Endothelial cell (in vitro differentiated cells): Measurements from ENCODE around the gene ARSG.

DNA sequence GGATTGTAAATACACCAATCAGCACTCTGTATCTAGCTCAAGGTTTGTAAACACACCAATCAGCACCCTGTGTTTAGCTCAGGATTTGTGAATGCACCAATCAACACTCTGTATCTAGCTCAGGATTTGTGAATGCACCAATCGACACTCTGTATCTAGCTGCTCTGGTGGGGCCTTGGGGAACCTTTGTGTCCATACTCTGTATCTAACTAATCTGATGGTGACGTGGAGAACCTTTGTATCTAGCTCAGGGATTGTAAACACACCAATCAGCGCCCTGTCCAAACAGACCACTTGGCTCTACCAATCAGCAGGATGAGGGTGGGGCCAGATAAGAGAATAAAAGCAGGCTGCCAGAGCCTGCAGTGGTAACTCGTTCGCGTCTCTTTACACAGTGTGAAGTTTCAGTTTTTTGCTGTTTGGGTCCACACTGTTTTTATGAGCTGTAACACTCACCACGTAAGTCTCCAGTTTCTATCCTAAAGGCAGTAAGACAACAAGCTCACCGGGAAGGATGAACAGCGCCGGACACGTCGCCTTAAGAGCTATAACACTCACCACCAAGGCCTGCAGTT, 64.4 kb downstream of the KPNA2 start:
- PRO-cap: no peak

DNA sequence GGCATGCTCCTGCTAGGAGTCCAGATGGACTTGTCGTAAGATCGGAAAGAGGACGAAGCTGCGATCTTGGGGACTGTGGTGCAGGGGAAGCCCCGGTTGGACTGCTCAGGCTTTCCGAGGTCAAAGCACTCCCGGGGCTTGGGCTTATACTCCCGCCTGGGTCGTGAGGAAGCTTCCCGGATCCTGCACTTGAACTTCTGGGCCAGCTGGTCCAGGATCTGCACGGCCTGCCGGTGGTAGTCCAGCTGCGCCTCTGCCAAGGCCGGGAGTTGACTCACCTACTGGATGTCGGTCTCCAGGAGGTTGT, 99.1 kb downstream of the KPNA2 start:
- PRO-cap: unidirectional peak, minus-strand start at position 255 of the sequence

- PRO-cap: no peak
Observed at GRCh38 chr17:68135050-68135717, 99.6 kb downstream of the KPNA2 start.

GRCh38 chr17:68161630-68162548, 86.0 kb upstream of the AMZ2 start:
- PRO-cap: no peak

GRCh38 chr17:68234787-68236065, 12.6 kb upstream of the AMZ2 start:
- PRO-cap: no peak

DNA sequence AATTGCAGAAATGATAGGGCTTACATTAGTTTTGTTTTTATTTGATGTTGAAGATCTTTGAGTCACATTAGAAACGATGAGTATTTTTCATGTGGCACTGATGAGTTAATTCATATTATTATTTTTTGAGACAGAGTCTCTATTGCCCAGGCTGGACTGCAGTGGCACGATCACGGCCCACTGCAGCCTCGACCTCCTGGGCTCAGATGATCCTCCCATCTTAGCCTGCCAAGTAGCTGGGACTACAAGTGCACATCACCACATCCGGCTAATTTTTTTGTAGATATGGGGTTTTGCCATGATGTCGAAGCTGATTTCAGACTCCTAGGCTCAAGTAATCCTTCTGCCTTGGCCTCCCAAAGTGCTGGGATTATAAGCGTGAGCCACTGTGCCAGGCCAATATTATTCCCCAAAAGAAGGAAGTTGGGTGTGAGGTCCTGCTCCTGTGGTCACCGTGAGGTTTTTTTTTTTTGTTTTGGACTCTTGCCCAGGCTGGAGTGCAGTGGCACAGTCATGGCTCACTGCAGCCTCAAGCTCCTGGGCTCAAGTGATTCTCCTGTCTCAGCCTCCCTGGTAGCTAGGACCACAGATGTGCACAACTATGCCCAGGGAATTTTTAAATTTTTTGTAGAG, 1.5 kb downstream of the AMZ2 start:
- PRO-cap: no peak

DNA sequence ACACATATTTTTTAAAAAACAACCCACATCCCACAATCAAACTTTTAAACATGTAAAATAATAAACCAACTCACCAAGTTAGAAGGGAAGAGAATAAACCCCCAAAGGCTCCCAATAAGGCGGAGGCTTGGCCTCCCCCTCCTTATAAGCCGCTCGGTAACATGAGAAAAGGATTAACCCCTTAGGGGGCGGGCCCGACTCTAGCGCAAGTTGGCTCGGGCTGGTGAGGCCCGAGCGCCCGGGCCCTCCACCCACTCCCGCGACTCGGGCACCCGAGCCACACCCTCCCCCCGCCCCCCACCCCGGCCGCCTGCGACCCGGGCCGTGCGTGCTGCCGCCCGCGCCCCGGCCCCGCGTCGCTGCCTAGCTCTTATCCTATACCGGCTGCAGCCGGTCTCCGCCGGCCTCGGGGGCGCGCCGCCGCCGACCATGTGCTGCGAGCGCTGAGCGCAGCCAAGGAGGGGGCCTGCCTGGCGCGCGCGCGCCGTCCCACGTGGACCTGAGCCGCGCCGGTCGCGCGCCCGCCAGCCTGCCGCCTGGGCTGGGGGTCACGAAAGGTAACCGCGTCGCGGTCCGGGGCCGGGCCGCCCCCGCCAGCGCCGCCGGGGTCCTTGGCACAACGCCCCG, at the start of gene ARSG:
Gene ARSG (plus strand): TSS at position 484 of the 627 bp plus-strand sequence.
- PRO-cap: unidirectional peak, plus-strand start at position 173 of the sequence; bidirectional peak, plus-strand start at position 527 of the sequence, minus-strand start at position 399 of the sequence

GRCh38 chr17:68445270-68446233, 11.7 kb downstream of the WIPI1 start:
- PRO-cap: no peak

GRCh38 chr17:68454081-68454755, 3.1 kb downstream of the WIPI1 start:
- PRO-cap: no peak

GRCh38 chr17:68514683-68515246, 2.5 kb downstream of the PRKAR1A start:
- PRO-cap: bidirectional peak, plus-strand start at chr17:68515095, minus-strand start at chr17:68514967

DNA sequence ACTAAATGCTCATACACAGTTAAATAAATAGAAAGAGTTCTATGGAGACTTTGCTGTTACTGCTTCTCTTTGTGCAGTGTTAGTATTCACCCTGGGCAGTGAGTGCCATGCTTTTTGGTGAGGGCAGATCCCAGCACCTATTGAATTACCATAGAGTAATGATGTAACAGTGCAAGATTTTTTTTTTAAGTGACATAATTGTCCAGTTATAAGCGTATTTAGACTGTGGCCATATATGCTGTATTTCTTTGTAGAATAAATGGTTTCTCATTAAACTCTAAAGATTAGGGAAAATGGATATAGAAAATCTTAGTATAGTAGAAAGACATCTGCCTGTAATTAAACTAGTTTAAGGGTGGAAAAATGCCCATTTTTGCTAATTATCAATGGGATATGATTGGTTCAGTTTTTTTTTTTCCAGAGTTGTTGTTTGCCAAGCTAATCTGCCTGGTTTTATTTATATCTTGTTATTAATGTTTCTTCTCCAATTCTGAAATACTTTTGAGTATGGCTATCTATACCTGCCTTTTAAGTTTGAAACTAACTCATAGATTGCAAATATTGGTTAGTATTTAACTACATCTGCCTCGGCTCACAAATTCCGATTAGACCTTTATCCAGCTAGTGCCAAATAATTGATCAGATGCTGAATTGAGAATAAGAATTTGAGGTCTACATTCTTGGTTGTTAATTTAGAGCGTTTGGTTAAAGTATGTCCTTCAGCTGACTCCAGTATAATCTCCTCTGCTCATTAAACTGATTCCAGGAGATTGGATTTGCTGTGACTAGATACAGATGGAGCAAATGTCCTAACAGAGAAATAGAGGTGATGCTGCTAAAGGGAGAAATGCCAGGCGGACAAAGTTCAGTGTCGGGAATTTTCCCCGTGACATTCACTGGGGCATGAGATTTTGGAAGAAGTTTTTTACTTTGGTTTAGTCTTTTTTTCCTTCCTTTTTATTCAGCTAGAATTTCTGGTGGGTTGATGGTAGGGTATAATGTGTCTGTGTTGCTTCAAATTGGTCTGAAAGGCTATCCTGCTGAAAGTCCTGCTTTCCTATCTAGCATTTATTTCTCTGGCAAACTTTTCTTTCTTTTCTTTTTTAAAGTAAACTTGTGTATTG, 18.8 kb downstream of the PRKAR1A start:
- PRO-cap: no peak

DNA sequence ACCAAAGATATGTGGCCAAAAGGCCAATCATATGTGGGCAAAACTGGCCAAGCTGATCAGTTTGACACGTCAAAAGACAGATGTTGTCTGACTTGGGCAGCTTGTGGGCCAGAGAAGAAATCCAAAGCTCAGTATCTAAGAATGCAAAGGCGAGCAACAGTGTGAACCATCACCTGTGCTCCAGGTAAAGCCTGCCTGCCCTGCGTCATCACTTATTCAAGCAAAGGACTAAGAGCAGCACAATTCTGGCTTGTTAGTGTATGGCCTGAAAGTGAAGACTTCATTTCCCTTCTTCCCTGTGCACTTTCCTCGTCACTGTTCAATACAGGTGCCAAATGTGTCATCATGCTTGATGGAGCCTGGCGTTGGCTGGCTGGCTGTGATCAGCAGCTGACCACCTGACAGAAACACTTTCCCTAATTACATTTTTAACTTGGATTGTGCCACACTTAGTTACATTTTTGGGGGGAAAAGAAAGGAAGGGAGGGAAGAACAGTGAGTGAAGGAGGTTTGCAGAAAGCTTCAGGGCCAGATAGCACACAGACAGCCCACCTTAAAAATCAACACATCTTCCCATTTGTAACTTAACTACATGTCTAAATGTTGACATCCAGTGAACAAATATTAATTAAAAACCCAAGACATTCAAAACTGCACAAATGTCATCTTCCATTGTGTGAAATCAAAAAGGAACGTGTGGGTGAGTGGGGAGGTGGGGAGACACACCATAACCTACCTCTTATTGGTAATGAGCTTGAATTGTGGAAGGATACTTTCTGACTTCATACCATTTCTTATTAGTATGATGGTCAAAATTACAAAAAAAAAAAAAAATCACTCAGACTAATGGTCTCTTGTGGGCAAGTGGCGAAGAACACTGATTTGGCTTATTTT, 4.5 kb downstream of the FAM20A start:
- PRO-cap: no peak

DNA sequence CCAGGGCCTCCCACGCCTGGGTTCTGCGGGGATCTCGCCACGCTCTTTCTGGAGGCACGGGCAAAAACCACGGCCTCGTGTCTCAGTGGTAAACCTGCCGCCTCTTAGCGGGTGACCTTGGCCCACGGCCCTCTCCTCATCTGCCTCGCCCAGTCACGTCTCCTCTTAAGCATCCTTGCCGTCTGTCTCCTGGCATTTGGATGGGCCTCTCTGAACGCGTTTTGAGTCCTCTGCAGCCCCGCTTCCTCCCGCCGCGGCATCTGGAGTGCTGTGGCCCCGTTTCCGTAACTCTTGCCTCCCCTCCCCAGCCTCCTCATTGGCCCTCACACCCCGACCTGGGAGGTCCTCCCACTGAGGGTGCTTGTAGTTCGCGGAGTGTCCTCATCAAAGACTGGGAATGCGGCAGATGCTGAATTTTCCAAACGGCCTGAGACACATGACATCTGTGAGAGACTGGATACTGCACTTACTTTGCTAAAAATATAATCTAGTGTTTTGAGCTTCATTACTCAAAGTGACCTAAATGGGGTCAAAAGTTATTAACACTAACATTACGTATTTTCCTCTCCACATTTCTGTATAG, 570 bp upstream of the ABCA5 start:
- PRO-cap: unidirectional peak, minus-strand start at position 262 of the sequence

- PRO-cap: no peak
Observed at GRCh38 chr17:69901019-69901446, 174.0 kb upstream of the KCNJ16 start.

DNA sequence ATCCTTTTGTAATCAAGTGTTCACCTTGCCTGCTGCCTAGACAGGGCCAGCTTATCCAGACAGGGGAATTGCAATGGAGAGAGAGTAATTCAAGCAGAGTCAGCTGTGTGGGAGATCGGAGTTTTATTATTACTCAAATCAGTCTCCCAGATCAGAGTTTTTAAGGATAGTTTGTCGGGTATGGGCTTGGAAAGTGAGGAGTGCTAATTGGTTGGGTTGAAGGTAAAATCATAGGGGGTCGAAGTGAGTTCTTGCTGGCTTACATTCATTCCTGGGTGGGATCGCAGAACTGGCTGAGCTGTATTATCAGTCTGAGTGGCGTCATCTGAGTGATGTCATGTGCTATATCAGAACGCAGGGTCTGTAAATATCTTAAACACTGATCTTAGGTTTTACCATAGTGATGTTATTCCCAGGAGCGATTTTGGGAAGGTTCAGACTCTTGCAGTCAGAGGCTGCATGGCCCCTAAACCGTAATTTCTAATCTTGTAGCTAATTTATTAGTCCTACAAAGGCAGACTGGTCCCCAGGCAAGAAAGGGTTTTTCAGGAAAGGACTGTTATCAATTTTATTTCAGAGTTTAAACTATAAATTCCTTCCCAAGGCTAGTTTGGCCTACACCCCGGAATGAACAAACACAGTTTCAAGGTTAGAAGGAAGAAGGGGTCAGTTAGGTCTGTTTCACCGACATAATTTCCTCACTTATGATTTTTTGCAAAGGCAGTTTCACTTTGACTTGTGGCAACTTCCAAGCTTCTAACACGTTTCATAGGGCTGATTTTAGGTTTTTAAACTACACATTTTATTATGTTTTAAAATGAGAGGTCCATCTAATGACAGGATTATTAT, 21.4 kb upstream of the KCNJ16 start:
- PRO-cap: no peak

GRCh38 chr17:70054801-70055761, 19.9 kb upstream of the KCNJ16 start:
- PRO-cap: no peak

- PRO-cap: no peak
Observed at GRCh38 chr17:70099027-70099858, 24.2 kb downstream of the KCNJ16 start.

GRCh38 chr17:70288789-70288988, 119.4 kb downstream of the KCNJ2 start:
- PRO-cap: no peak

GRCh38 chr17:72124948-72126206, 4.6 kb downstream of the SOX9 start:
- PRO-cap: no peak

- PRO-cap: no peak
Observed at GRCh38 chr17:72126382-72127150, 5.7 kb downstream of the SOX9 start.